ENCODE data around the genes ZNF217 and RTF2.

GRCh38 chr20:53318195-53318706, 275.4 kb downstream of the ZNF217 start:
- PRO-cap: no peak
- RAMPAGE, long total RNA, 5 experiments: no peak in any of the 5 experiments
- RRBS: no CpG with 5 or more reads among the region's 3 CpGs

DNA sequence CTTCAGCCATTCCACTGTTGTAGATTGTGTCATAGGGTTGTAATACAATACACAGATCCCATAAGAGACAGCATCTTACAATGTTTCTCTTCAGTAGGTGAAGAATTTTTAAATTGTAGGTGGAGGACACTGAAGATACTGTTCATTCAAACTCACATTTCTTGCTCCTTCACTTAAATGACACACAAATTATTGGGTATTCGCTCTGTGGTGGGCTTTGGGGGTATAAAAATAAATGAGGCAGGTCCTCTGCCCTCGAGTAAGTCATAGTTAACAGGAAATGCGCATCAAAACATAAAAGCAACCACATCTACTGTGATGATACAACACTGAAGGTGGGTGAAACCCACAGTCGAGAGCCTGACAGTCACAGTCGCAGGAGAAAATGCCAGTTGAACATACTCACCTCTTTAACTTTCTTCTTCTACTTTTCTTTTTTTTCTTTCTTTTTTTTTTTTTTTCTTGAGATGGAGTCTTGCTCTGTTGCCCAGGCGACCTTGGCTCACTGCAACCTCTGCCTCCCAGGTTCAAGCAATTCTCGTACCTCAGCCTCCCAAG, 205.4 kb downstream of the ZNF217 start:
- PRO-cap: no peak
- RAMPAGE, long total RNA, 5 experiments: no peak in any of the 5 experiments
- RRBS: no CpG with 5 or more reads among the region's 7 CpGs

DNA sequence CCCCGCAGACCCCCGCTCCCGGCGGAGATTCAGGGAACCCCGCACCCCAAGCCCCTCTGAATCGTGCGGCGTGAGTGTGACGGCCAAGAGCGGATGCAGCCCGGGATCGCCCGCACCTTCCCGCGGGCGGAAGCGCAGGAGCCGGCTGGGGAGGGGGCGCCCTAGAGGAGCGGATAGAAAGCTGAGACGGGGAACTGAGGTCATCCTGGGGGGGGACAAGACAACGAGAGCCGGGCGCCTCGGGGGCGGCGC, 273 bp downstream of the ZNF217 start:
- PRO-cap: no peak
- RAMPAGE, long total RNA, 5 experiments: no peak in any of the 5 experiments
- RRBS: no CpG with 5 or more reads among the region's 27 CpGs

GRCh38 chr20:53593692-53594419, at the start of gene ZNF217:
TSS of gene ZNF217 (minus strand) at chr20:53593839.
- PRO-cap: bidirectional peak, plus-strand start at chr20:53593914, minus-strand start at chr20:53593835; bidirectional peak, plus-strand start at chr20:53594498, minus-strand start at chr20:53594309
- RAMPAGE, long total RNA, 5 experiments: start-site peak on the minus strand in 3 of 5 experiments, at chr20:53593785-53593859 at its widest, 15 to 159 reads per replicate
- RRBS: 2% methylated on average over 15 of the region's 91 CpGs

DNA sequence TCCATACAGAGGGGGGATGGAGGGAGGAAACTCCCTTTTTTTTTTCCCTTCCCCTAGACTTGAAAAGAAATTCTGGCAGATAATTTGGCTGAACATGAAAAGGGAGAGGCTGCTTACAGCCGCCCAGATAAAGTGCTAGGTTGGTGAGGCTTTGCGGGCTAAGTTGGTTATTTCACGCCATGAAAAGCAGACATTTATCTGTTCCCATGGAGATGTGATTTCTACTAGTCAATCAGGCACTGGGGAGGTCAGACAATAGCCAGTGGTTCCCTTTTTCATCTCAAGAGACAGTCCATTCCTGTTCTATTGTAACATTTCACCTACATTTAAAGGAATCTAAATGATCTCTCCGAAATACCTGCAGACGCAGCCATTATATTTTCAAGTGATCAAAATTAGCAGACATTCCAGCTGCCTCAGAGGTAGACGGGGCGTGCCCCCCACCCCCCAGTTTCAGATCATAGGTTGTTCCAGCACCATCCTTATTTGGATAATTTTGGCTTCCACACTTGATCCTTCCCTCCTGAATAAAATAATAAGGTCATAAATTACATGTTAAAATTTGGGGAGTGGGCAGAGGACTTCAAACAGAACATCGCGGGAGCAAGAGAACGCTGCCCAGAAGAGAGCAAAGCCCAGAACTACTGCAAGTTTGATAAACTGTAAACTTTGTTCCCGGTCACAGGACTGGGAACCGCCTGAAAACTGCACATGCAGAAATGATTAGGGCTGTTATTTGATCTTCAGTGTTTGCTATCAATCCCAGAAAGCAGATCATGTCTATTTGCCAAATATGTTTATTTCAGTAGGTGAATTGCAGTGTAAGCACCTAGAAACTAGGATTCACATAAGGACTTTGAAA, 144.0 kb upstream of the ZNF217 start:
- PRO-cap: no peak
- RAMPAGE, long total RNA, 5 experiments: no peak in any of the 5 experiments
- RRBS: no CpG with 5 or more reads among the region's 12 CpGs

GRCh38 chr20:53767549-53768119, 174.0 kb upstream of the ZNF217 start:
- PRO-cap: no peak
- RAMPAGE, long total RNA, 5 experiments: no peak in any of the 5 experiments
- RRBS: no CpG with 5 or more reads among the region's 2 CpGs

DNA sequence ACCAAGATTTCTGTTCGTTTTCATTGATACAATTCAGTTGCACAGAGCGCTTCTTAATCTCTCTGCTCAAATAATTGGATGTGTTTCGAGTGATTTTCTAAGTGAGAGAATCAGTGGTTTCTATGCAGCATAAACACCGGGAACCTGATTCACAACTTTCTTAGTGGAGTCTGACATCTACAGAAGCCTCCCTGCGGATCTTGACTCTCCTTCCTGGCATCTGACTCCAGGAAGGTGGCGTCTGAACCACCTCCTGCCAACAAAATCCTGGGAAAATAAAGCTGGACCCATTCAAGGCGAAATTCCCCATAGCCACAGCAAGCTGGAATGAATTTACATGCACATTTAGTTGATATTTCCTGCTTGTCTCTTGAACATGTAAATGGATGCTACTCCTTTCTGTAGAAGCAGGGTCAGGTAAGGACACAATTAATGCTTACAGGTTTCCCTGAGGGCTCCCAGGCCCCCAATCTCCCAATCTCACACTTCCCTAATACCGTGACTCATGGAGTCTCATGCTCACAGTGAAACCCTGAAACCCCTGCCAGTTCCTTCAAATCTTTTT, 197.3 kb upstream of the ZNF217 start:
- PRO-cap: no peak
- RAMPAGE, long total RNA, 5 experiments: no peak in any of the 5 experiments
- RRBS: no CpG with 5 or more reads among the region's 8 CpGs

DNA sequence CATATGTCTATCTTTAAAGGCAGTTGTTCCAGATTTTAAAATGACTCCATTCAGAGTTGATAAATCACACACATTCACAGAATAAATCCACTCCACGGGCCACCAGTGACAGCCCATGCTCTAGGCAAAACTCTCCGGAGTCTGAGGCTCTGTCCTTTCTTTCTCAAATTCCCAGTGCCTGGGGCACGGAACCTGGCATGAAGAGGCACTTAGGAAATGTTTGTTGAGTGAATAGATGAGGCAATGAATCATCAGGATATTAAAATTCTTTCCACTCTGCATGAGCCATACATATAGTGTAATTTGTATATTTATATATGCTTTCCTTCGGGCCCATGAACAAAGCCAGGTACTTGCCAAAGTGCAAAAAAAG, 212.1 kb upstream of the ZNF217 start:
- PRO-cap: no peak
- RAMPAGE, long total RNA, 5 experiments: no peak in any of the 5 experiments
- RRBS: no CpG with 5 or more reads among the region's 4 CpGs

DNA sequence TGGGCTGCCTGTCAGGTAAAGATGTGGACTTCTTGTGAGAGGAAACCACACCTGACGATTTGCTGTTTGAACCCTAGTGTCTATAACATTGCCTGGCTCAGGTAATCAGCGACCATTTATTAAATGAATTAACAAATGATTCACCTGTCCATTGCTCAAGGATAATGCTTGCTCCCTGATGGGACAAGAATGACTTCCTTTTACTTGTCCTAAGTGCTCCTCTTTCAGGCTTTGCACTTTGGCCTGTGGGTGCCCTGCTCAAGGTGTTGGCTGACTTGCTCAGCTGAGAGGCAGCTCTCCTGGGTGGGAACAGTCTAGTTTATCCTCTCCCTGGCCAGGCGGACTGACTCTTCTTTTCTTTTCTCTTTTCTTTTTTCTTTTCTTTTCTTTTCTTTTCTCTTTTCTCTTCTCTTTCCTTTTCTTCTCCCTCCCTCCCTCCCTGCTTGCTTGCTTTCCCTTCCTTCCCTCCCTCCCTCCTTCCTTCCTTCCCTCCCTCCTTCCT, 233.1 kb downstream of the BCAS1 start:
- PRO-cap: no peak
- RAMPAGE, long total RNA, 5 experiments: no peak in any of the 5 experiments
- RRBS: no CpG with 5 or more reads among the region's 3 CpGs

DNA sequence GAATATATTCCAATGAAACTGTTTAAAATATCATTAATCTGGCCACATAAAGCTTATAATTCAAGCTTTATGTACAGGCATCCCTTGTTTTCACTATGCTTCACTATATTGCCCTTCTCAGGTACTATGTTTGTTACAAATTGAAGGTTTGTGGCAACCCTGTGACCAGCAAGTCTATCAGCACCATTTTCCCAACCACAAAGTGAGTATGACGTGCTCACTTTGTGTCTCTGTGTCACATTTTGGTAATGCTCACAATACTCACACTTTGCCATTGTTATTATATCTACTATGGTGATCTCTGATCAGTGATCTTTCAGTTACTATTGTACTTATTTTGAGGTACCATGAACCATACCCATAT, 228.1 kb downstream of the BCAS1 start:
- PRO-cap: no peak
- RAMPAGE, long total RNA, 5 experiments: no peak in any of the 5 experiments
- RRBS: no CpG with 5 or more reads among the region's 1 CpG

- PRO-cap: no peak
- RAMPAGE, long total RNA, 5 experiments: start-site peak on the minus strand in 1 of 5 experiments, at chr20:53957436-53957499 at its widest, 10 reads per replicate
- RRBS: no CpG with 5 or more reads among the region's 2 CpGs
Observed at GRCh38 chr20:53957294-53957709, 113.1 kb downstream of the BCAS1 start.

- PRO-cap: no peak
- RAMPAGE, long total RNA, 5 experiments: no peak in any of the 5 experiments
- RRBS: no CpG with 5 or more reads among the region's 6 CpGs
Observed at GRCh38 chr20:53995852-53996371, 74.5 kb downstream of the BCAS1 start.

GRCh38 chr20:54086513-54087198, 16.3 kb upstream of the BCAS1 start:
- PRO-cap: no peak
- RAMPAGE, long total RNA, 5 experiments: no peak in any of the 5 experiments
- RRBS: no CpG with 5 or more reads among the region's 12 CpGs

GRCh38 chr20:54123288-54124339, 50.2 kb downstream of the CYP24A1 start:
- PRO-cap: unidirectional peak, minus-strand start at chr20:54123690; unidirectional peak, minus-strand start at chr20:54123758; unidirectional peak, minus-strand start at chr20:54123794
- RAMPAGE, long total RNA, 5 experiments: no peak in any of the 5 experiments
- RRBS: no CpG with 5 or more reads among the region's 12 CpGs

GRCh38 chr20:54859670-54859960, 384.2 kb downstream of the DOK5 start:
- PRO-cap: no peak
- RAMPAGE, long total RNA, 5 experiments: no peak in any of the 5 experiments
- RRBS: no CpG with 5 or more reads among the region's 2 CpGs

- PRO-cap: no peak
- RAMPAGE, long total RNA, 5 experiments: no peak in any of the 5 experiments
- RRBS: no CpG with 5 or more reads among the region's 6 CpGs
Observed at GRCh38 chr20:55094259-55094741, 618.9 kb downstream of the DOK5 start.

DNA sequence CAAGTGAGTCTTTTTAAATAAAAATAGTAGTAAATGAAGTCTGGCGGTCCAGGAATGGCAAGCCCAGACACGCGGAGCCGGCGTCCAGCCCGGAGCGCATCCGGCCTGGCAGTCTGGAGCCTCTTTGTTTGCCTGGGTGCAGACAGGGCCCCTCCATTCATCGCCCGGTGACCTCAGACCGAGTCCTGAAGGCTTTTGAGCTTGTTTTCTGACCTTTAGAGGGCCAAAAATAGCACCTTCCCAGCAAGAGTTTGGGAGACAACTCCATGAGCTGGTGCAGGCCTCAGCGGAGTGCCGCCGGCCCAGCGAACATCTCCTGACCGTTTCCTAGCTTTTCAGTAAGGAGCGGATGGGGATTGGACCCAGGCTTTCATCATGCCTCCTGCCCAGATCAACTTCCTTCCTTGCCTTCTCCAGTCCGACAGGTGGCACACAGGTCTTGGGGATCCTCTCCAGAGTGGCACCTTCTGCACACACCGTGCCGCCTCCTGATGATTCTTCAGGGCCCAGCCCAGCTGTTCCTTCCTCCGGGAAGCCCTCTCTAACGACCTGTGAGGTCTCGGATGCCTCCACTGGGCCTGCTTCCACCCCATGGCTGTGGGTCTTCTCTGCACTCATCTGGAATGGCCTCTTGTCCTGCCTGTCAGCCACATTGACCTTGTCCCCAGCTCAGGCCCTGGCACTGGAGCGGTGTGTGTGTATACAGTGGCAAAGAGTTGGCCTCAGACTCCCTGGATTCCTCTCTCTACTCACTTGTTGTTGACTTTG, 1.2 kb downstream of the FAM210B start:
- PRO-cap: unidirectional peak, minus-strand start at position 115 of the sequence
- RAMPAGE, long total RNA, 5 experiments: no peak in any of the 5 experiments
- RRBS: 9% methylated on average over 4 of the region's 24 CpGs

DNA sequence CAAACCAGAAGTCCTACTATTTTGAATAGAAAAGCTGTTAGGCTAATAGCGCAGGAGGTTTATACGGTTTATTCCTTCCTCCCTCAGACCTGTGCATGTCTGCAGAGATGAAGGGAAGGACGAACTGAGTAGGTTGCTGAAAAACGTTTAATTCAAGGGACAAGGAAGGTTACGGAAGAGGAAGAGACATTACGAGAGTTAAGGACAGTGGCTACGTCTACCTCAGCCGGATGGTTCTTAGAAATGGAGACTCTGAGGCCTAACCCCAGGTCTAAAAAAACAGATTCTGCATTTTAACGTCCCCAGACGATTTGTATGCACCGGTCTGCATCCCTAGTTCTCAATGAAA, 923 bp downstream of the AURKA start:
- PRO-cap: no peak
- RAMPAGE, long total RNA, 5 experiments: no peak in any of the 5 experiments
- RRBS: 6% methylated on average over 4 of the region's 11 CpGs

DNA sequence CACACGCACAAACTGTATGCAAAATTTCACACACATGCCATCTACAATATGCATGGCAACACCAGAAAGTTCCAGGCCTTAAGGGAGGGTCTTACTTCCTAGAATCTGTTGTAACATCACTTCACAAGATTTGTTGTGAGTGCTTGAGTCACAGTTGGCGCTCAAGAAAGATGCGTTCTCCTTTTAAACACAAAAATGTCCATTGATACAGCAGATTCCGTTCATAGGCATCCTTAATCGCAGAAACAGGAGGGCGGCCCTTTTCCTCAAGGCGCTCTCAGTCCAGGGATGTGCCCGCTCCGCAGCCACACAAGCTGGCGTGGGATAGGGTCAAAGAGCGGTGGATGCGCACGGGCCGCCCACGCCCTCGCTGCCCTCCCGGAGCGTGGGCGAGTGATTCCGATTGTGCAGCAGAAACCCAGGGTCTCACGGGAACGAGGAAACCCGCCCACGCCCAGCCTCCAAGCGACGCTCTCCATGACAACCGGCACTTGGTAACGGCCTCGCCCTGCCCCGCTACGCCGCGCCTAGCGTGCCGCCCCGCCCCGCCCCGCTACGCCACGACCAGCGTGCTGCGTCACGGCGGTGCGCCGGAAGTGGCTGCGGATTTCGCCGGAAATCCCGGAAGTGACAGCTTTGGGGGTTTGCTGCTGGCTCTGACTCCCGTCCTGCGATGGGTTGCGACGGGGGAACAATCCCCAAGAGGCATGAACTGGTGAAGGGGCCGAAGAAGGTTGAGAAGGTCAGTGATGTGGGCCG, at the start of gene RTF2:
Gene RTF2 (plus strand): TSS at position 603 of the 759 bp plus-strand sequence.
- PRO-cap: bidirectional peak, plus-strand start at position 633 of the sequence, minus-strand start at position 395 of the sequence
- RAMPAGE, long total RNA, 5 experiments: start-site peak on the plus strand in 5 of 5 experiments, centred at positions 628 to 648 of the sequence, 155 to 775 reads per replicate
- RRBS: 2% methylated on average over 20 of the region's 56 CpGs

DNA sequence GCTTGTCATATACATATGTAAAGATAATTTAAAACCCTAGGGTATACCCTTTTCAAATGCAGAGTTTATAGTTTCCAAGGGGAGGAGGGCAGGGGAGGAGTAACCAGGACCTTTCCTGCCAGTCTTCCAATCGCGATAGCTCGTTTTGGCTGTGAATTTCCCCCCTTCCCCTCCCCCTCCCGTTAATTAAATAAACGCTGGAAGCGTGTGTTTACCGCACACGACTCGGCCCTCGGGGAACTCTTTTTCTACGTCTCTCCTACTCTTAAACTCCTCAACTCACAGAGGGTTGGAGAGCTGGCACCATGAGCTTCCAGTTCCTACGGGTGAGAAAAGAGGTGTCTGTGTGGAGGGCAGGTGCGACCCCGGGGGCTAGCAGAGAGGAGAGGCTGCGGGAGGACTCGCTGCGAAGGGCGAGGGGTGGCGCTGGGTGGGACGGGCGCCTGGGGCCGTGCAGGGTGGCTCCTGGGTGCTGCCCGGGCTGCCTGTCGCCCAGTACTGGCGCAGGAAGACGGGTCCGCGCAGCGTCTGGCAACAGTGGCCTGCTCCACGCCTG, 4.2 kb upstream of the TFAP2C start:
- PRO-cap: no peak
- RAMPAGE, long total RNA, 5 experiments: no peak in any of the 5 experiments
- RRBS: 12% methylated on average over 6 of the region's 30 CpGs